ENCODE measurements around the genes PPRC1, GBF1 and C10orf95.

- PRO-cap, 5 experiments = no peak in any of the 5 experiments
- RAMPAGE, long total RNA, 2 experiments = no peak in any of the 2 experiments
- RRBS = no CpG with 5 or more reads among the region's 12 CpGs
Measured at GRCh38 chr10:101012430-101013150, 13.0 kb downstream of the LZTS2 start.

DNA sequence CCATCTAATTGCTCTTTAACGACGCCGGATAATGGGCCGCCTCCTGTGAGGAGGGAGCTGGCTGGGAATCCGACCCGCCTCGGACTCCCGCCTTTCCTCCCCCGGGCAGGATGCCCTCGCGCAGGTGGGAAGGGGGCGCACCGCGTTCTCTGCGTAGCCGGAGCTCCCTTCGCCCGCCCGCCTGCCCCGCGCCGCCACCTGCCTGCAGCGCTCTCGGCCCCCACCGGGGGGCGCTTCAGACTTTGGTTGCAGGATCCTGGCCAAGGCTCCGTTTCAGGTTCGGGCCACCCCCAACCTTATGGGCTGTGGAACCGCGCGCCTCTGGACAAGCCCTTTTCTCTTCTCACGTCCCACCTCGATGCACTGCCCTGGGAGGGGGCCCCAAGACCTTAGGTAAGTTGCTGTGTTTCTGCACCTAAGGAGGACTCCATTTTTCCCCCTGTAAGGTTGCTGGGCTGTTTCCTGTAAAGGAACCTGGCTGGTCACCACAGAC is 11.5 kb upstream of the KAZALD1 start:
- PRO-cap, 5 experiments = no peak in any of the 5 experiments
- RAMPAGE, long total RNA, 2 experiments = no peak in any of the 2 experiments
- RRBS = 2% methylated on average over 23 of the region's 33 CpGs

GRCh38 chr10:101135699-101136422 is 4.8 kb downstream of the TLX1 start:
- PRO-cap, 5 experiments = no peak in any of the 5 experiments
- RAMPAGE, long total RNA, 2 experiments = no peak in any of the 2 experiments
- RRBS = no CpG with 5 or more reads among the region's 25 CpGs

DNA sequence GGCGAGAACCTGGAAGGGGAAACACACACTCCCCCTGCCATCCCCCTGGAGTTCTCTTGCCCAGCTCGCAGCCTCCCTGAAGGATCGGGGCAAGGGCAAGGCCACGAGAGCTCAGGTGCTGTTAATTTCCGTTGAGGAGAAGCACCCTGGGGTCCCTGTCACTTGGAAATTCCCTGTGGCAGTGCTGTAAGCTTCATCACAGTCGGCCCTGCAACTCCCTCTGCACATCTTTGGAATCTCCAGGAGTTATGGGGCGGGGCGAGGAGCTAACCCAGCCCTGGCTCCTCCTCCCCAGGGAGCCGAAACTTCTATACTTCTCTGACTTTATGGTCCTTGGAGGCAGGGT is 15.8 kb downstream of the TLX1 start:
- PRO-cap, 5 experiments = no peak in any of the 5 experiments
- RAMPAGE, long total RNA, 2 experiments = no peak in any of the 2 experiments
- RRBS = no CpG with 5 or more reads among the region's 9 CpGs

DNA sequence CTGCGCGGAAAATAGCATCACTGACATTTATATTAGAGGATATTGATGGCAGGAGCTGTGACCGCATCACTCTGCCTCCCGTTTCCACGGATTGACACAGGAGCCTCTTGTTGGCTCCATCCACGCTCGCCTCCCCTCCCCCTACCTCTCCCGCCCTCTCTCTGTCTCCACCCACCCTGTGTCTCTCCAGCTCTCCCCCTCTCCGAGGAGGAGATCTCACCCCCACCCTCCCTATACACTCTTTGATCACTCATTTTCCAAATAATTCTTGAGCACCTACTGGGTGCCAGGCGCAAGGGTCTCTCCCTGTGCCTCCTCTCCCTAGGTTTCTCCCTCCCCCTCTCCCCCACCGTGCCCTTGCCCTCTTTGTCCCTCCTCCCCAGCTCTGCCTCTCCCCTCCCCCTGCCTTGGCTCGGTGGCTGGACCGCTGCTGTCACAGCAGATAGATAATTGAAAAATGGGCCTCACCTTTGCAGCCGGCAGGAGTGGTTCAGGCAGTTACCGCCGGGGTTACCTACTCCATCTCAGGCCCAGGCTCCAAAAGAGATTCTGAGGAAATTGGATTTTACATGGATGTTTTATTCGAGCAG is 61.0 kb upstream of the BTRC start:
- PRO-cap, 5 experiments = no peak in any of the 5 experiments
- RAMPAGE, long total RNA, 2 experiments = no peak in any of the 2 experiments
- RRBS = no CpG with 5 or more reads among the region's 17 CpGs

DNA sequence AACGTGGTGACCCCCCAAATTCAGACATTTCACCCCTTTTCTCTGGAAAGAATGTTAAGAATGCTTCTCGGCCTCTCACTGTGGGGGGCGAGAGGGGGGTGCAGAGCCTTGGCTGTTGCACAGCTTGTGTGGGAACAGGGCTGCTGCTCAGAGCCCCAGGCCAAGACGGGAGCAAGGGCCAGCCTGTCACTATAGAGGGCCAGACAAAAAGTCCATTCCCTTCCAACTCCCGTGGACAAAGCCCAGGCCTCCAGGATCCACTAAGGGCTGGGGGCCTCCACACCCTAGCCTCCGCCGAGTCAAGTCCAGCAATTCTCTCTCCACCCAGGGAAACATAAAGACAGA is 26.9 kb downstream of the DPCD start:
- PRO-cap, 5 experiments = peak in 2 of 5 experiments; most common plus-strand start position 86 of the sequence (in 2)
- RAMPAGE, long total RNA, 2 experiments = no peak in any of the 2 experiments
- RRBS = no CpG with 5 or more reads among the region's 7 CpGs

GRCh38 chr10:101939189-101939655 is 95.6 kb upstream of the KCNIP2 start:
- PRO-cap, 5 experiments = no peak in any of the 5 experiments
- RAMPAGE, long total RNA, 2 experiments = no peak in any of the 2 experiments
- RRBS = no CpG with 5 or more reads among the region's 3 CpGs

- PRO-cap, 5 experiments = no peak in any of the 5 experiments
- RAMPAGE, long total RNA, 2 experiments = no peak in any of the 2 experiments
- RRBS = 6% methylated on average over 1 of the region's 3 CpGs
Measured at GRCh38 chr10:102113701-102114229, 6.4 kb downstream of the LDB1 start.

DNA sequence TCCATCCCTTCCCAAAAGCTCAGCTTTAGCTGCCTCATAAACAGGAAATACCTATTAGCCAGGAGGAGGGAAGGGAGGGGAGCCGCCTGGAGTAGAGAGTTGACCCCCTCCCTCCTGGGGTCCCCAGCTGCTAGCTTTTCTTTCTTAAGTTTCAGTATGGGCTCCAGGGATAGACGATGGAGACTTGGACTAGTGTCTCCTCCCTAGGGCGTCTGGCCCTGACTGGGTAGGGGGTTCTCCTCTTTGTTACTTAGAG is 1.3 kb upstream of the LDB1 start:
- PRO-cap, 5 experiments = peak in 1 of 5 experiments; most common plus-strand start position 54 of the sequence (in 1)
- RAMPAGE, long total RNA, 2 experiments = no peak in any of the 2 experiments
- RRBS = no CpG with 5 or more reads among the region's 3 CpGs

DNA sequence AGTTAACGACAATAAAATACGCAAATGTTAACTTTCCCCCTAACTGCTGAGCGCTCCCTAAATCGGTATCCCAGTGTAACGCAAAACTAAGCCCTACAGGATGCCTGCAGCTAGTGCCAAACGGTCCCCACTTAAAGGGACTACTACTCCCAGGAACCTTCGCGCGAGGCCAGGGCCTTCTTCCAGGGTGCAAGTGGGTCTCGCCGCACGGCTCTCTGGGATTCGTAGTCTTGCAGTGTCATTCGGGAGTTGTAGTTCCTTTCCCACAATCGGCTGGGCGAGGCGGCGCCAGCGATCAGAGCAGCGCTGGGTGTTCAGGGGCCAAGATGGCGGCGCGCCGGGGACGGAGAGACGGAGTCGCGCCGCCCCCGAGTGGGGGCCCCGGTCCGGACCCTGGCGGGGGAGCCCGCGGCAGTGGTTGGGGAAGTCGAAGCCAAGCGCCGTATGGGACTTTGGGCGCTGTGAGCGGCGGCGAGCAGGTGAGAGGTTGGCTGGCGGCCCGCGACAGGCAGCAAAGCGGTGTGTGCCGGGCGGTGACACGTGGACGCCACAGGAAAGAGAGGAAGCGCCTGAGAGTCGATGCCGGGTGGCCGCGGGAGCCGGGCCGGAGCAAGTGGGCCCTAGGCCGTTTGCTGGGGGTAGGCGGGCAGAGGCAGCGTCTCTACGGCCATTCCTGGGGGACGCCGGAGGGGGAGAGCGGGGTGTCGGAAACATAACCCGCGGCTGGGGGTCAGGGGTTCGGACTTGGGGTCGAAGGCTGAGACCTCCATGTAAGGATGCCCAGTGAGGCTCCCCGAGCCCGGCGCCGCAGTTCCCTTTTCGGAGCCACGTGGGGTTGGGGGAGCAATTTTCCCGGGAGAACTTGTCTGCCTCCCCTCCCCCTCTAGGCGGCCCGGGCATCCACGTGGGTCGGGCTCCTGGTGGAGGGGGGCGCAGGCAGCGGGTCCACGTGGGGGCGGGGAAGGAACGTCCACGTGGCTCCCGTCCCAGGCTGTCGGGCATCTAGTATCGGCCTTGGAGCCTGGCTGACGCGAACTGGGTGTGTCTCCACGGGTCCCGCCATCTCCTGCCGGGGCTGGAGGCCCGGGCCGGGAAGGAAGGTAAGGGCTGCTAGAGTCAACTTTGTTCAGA is at the start of gene PPRC1:
PPRC1 (plus strand) TSS at position 298 of the 1,131 bp plus-strand sequence.
- PRO-cap, 5 experiments = peak in 5 of 5 experiments; most common plus-strand start position 298 of the sequence (in 5); most common minus-strand start position 133 of the sequence (in 3)
- RAMPAGE, long total RNA, 2 experiments = no peak in any of the 2 experiments
- RRBS = 2% methylated on average over 33 of the region's 96 CpGs

DNA sequence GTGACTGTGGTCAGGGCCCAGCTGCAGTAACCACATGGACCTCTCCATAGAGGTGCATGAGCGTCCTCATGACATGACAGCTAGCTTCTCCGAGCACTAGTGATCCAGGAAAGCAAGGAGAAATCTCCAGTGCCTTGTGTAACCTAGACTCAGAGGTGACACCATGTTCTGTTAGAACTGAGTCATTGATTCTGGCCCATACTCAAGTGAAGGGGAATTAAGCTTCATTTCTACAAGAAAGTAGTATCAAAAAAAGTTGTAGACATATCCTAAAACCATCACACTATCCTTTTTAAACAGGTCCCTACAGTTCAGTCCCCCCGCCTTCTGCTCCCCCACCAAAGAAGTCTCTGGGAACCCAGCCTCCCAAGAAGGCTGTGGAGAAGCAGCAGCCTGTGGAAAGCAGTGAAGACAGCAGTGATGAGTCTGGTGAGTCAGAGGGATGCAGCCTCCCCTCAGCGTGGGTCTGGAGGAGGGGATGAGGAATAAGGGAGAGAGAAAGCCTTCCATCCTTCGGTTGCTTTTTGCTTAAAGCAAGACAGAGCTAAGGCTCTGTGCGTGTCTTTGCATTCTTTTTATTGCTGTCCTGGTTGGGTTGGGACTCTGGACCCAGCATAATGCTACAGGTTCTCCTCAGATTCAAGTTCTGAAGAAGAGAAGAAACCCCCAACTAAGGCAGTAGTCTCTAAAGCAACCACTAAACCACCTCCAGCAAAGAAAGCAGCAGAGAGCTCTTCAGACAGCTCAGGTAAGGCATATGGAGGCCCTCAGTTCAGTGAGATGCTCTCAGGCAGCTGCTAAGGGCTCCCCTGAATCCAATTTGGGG is 7.6 kb downstream of the NOLC1 start:
- PRO-cap, 5 experiments = no peak in any of the 5 experiments
- RAMPAGE, long total RNA, 2 experiments = no peak in any of the 2 experiments
- RRBS = no CpG with 5 or more reads among the region's 6 CpGs

DNA sequence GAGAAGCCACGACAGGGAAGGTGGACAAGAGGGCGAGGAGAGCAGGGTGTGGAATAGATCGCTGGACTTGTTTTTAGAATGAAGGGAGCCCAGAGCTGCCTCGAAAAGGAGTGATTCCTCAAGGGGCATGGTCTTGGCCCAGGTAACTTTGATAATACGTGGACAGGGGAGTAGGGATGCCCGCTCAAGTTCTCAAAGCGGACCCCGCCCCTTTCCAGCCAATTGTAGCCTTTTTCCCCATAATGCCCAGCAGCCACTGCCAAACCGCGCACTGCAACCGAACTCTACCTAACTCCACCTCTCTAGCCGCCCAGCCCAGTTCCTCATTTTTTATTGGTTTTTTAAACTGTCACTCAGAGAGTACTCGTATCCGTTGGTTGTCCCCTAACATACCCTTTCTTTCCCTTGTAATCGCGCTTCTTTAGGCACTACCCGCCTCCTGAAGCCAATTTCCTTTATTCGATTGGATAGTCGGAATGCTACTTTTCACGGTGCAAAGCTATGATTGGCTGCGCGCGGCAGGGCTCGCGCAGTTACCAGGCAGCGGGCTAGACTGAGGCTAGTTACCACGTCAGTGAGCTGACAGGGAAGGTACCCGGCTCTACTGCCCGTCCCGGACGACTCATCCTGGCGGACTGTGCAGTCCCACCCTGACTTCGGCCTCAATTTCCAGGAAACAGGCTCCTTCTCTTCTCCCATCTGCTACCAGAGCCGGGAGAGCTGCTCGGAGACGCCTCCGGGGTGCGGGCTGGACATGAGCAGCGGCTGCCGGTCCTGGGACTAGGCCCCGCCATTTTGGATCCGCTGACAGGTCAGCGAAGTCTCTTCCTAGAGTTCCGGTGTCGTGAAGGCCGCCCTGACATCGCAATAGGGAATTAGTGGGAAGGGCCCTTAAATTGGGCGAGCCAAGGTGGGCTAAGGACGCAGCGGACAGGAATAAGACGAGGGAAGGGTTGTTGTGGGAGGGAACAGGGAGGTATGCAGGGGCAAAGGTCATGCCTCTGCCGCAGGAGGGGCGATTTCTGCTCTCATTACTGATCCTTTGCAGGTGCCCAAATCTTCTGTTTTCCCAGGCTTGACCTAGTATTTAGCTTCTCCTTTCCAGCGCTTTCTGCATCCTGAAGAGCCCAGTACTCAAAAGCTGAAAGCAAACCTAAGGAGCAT is at the start of gene GBF1:
GBF1 (plus strand) TSS at position 562 of the 1,164 bp plus-strand sequence.
- PRO-cap, 5 experiments = peak in 5 of 5 experiments; most common plus-strand start position 532 of the sequence (in 2); most common minus-strand start position 258 of the sequence (in 3)
- RAMPAGE, long total RNA, 2 experiments = no peak in any of the 2 experiments
- RRBS = 1% methylated on average over 9 of the region's 54 CpGs

DNA sequence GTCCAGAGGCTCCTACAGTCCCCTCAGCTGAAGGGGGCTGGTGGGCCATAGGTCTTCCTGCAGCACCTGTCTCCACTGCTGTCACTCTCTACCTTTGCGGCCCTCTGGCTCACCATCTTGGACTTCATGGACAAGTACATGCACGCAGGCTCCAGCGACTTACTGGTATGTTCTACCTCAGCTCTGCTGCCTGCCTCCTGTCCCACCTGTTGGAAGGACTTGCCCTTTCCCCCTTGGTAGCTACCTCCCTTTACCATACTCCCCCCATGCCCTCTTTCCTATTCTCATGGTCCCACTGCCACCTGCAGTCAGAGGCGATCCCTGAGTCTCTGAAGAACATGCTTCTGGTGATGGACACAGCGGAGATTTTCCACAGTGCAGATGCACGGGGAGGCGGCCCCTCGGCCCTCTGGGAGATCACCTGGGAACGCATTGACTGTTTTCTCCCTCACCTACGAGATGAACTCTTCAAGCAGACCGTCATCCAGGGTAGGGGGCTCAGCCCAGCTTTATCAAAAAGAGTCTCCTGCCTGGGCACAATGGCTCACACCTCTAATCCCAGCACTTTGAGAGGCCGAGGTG is 15.2 kb upstream of the NFKB2 start:
- PRO-cap, 5 experiments = no peak in any of the 5 experiments
- RAMPAGE, long total RNA, 2 experiments = no peak in any of the 2 experiments
- RRBS = no CpG with 5 or more reads among the region's 12 CpGs

DNA sequence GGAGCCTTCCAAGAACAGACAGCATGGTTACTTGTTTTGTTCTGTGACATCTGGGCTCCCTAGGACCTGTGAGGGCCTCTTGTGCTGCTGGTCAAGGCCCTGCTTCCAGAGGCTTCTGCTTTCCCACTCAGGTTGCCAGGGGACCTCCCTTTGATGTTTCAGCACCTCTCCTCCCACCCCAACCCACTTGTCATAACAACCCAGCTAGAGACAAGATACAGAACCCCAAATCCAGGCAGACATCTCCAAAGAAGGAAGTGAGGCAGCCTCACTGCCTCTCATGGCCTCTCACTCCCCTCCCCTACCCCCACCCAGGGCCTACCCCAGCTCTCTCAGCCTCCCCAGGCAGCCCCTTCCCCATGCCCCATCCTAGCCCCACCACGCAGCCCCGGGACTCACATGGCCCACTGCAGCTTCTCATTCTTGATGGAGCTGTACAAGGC is 11.3 kb downstream of the NFKB2 start:
- PRO-cap, 5 experiments = no peak in any of the 5 experiments
- RAMPAGE, long total RNA, 2 experiments = no peak in any of the 2 experiments
- RRBS = no CpG with 5 or more reads among the region's 2 CpGs

GRCh38 chr10:102434517-102434995 is 2.2 kb upstream of the CUEDC2 start:
- PRO-cap, 5 experiments = peak in 1 of 5 experiments; most common plus-strand start chr10:102434848 (in 1); most common minus-strand start chr10:102434730 (in 1)
- RAMPAGE, long total RNA, 2 experiments = no peak in any of the 2 experiments
- RRBS = no CpG with 5 or more reads among the region's 7 CpGs

DNA sequence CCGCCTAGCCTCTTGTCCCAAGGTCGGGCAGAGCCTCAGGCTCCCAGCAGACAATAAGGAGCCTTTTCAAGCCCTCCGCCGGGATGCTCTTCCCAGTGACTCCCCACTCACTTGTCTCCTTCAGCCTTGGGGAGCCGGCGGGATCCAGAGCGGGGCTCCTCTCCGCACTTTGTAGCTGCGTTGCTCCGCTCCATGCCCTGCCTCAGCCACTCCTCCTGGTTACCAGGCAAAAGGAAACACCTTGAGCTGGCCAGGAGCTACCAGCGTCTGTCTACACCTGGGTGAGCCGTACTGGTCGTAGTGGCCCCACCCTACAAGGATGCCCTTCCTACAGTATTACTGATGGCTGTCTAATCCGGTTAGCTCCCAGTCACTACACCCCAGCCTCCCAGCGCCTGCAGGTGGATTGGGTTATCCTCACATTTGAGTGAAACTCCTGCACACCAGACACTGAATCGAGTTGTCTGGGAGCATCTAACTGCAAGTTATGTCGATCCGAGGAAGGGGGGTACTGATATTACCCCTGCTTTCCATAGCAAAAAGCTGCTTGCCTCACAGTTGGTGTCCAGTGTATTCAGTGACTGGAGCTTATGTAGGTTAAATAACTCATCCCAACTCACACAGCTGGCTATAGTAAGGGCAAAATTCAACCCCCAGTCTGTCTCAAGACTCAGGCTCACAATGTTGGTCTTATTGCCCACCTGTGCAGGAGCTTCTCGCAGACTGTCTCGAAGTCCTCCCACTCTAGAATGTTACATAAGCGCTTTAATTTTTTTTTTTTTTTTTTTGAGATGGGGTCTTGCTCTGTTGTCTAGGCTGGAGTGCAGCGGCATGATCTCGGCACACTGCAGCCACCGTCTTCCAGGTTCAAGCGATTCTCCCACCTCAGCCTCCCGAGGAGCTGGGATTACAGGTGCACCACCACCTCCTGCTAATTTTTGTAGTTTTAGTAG is at the start of gene C10orf95:
C10orf95 (minus strand) TSS at position 269 of the 953 bp plus-strand sequence.
- PRO-cap, 5 experiments = no peak in any of the 5 experiments
- RAMPAGE, long total RNA, 2 experiments = no peak in any of the 2 experiments
- RRBS = 17% methylated on average over 2 of the region's 26 CpGs

GRCh38 chr10:102646607-102647134 is 2.4 kb downstream of the TRIM8 start:
- PRO-cap, 5 experiments = peak in 3 of 5 experiments; most common plus-strand start chr10:102646732 (in 1); most common minus-strand start chr10:102646704 (in 3)
- RAMPAGE, long total RNA, 2 experiments = no peak in any of the 2 experiments
- RRBS = no CpG with 5 or more reads among the region's 7 CpGs

GRCh38 chr10:102656572-102657656 is 12.6 kb downstream of the TRIM8 start:
- PRO-cap, 5 experiments = no peak in any of the 5 experiments
- RAMPAGE, long total RNA, 2 experiments = no peak in any of the 2 experiments
- RRBS = no CpG with 5 or more reads among the region's 53 CpGs

DNA sequence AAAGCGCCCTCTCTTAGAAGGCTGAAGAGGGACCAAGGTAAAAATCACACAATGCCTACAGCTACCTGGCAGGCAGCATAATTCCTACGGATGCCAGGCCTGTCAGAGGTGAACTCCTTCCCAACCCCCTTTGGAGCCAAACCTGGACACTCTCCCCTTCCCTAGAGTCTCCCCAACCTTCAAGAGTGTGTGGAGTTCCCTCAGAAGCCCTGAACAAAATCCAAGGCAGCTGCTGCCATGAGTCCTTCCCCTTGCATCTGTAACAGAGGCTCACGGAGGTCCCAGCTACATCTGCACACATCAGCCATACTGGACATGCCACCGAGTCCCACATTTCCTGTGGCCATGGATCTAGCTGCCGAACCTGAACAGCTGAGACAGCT is 33.3 kb downstream of the TRIM8 start:
- PRO-cap, 5 experiments = no peak in any of the 5 experiments
- RAMPAGE, long total RNA, 2 experiments = no peak in any of the 2 experiments
- RRBS = no CpG with 5 or more reads among the region's 5 CpGs

DNA sequence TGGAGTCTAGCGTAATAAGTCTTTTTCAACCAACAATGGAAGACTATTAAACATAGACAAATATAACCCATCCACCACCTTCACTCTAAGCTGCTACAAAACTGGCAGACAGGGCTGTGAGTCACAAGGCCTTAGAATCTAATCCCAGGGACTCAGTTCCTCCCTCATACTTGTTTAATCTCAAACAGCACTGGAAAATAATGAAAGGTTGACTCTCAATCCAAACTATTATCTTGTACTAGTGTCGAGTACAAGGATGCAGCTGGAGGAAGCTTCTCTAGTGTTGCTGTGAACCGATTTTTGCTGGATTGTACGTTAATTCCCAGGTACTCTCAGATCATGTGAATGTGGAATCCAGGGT is 22.4 kb downstream of the ARL3 start:
- PRO-cap, 5 experiments = no peak in any of the 5 experiments
- RAMPAGE, long total RNA, 2 experiments = no peak in any of the 2 experiments
- RRBS = no CpG with 5 or more reads among the region's 4 CpGs

Measured in liver (tissue), 9 donors.